Parotid gland (tissue), 1 donor: ENCODE data around the genes CPM, LRRC10 and BEST3.

DNA sequence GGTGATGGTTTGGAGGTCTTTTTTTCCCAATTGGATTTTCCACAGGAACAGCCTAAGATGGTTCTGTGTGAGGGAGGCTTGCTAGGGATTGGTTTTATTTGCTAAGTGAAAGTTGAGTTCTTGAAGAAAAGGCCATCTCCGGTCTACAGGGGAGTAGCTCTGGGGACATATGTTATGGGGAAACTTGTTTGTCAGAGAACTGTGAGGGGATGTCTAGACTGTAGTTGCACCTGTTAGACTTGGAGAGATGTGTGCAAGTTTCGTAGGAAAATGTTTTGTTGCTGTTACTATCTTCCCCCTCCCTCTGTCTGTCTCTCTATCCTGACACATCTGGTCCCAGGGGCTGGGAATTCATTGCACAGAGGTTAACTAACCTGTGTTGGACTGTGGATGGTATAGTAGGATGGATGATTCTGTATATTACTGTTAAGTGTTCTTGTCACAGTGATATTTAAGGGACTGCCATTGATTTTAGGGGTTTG, 2.3 kb downstream of the DYRK2 start:
- PRO-cap = no peak

DNA sequence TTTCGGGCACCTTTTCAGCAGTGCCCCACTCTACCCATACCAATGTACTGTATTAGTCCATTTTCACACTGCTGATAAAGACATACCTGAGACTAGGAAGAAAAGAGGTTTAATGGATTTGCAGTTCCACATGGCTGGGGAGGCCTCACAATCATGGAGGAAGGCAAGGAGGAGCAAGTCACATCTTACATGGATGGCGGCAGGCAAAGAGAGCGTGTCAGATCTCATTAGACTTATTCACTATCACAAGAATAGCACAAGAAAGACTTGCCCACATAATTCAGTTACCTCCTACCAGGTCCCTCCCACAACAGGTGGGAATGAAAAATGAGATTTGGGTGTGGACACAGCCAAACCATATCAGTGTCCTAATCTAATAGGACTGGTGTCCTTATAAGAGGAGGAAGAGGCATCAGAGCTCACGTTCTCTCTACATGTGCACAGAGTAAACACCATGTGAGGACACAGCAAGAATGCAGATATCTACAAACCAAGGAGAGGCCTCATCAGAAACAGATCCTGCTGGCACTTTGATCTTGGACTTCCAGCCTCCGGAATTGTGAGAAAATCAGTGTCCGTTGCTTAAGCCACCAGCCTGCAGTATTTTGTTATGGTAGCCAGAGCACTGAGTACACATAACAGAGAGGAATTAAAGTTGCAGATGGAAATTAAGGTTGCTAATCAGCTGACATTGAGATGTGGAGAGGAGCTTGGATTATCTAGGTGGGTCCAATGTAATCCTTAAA, 25.9 kb downstream of the DYRK2 start:
- PRO-cap = no peak

DNA sequence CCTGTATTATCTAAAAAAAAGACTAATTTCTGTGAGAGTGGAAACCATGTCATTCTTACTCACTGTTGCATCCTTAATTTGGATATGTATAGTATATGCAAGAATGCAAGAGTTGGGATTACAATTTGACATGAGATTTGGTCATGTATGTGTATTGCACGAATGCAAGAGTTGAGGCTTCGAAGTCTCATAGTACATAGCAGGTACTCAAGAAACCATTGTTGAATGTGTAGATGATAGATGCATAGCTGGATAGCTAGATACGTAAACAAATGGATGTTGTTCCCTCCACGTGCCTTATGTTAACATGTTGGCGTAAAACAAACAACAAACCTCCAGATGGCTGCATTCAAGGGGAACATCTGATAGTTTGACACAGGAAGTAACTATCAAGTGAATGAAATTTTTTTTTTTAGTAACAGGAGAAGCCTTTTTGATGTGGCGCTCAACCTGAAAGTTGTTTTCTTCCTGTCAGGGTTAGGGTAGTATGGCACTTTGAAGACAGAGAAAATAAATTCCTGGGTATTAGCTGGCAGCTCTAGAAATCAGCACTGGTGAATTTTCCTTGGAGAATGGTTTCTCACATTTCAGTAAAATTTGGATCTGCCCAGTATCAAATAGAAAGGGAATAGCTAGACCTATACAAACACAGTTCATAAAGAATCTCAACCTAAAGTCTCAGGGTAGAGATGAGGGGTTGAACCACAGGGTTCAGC, 19.0 kb upstream of the RAP1B start:
- PRO-cap = no peak

DNA sequence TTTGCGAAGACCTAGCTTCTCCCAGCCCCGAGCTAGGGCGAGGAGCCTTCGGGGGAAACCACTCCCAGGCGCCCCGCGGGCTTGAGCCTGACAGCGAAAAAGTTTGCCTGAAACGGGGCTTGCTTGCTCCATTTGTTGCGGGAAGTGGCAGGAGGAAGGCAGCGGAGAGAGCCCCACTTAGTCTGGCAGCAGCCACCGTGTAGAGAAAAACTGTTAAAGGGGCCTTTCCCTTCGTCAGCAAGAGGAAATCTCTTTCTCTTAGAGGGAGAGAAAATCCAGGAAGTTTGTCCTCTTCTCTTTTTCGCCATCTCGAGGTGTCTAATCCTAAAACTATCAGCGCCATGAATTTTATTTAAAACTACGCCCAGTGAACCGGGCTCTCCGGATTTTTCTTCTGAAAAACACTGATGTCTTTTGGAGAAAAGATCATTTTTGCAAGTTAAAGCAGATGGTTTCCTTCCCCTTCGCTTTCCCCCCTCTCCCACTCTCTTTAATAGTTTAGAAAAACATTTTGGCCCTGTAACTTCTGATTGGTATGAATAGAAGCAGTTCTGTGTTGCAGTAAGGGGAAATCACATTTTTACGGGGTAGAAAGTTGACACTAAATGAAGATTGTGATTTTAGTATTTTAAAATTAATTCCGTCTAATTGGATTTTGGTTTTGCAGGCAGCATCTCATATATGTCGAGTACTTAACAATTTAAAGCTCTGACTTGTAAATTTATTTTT, 985 bp downstream of the RAP1B start:
- PRO-cap = no peak

DNA sequence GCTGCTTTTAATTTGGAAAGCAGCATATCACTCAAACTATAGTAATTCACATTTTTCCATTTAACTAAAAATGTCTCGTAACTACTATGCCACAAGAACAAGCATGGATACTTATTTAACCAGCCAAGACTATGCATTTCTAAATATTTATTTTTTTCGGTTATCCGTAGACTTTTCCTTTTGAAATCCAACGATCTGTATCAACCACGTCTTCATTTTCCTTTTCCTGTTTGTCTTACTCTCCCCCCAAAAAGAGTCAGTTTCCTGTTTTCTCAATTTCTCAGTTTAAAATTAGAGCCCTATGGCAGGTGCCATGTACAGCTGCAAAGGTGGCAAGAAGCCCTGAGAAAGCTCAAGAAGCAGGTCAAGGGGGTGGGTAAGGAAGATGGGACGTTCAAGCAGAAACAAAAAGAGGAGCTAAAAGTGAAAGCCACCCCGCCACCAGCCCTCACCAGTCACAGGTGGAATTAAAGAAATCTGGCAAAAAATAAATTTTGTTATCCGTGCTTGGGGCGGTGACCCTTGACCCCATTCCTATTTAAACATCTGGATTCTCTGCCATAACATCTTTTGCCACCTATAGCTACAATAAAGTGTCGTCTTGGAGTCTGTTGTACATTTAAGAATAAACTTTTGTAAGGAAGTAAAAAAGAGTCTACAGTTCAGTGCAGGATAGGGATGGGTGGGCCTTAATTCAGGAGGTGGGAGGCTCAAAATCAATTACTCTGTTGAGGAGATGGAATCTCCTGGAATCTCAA, 26.8 kb downstream of the SLC35E3 start:
- PRO-cap = no peak

GRCh38 chr12:68788884-68789530, 19.0 kb upstream of the MDM2 start:
- PRO-cap = no peak

DNA sequence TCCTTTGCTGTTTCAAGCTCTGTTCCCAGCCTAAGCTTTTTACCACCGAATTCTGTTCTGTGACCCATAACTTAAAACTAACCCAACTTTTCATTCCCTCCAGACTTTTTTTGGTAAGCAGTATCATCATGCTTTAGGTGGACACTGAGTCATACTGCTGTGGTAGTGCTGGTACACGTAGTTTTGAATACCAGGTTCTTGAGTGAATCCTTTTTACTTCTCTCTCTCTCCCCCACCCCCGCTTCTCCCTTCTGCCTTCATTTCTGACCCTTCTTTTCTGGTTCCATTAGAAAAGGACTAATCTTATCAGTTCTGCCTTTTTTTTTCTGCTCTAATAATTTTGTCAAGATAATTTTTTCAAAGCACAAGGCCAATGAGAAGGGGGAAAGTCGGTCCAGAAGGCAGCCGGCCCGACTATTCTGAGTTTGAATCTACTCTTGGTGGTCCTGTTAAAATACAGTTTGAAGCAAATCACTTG, 2.3 kb upstream of the MDM2 start:
- PRO-cap = no peak

- PRO-cap = no peak
Measured at GRCh38 chr12:68842018-68842910, 34.3 kb downstream of the MDM2 start.

DNA sequence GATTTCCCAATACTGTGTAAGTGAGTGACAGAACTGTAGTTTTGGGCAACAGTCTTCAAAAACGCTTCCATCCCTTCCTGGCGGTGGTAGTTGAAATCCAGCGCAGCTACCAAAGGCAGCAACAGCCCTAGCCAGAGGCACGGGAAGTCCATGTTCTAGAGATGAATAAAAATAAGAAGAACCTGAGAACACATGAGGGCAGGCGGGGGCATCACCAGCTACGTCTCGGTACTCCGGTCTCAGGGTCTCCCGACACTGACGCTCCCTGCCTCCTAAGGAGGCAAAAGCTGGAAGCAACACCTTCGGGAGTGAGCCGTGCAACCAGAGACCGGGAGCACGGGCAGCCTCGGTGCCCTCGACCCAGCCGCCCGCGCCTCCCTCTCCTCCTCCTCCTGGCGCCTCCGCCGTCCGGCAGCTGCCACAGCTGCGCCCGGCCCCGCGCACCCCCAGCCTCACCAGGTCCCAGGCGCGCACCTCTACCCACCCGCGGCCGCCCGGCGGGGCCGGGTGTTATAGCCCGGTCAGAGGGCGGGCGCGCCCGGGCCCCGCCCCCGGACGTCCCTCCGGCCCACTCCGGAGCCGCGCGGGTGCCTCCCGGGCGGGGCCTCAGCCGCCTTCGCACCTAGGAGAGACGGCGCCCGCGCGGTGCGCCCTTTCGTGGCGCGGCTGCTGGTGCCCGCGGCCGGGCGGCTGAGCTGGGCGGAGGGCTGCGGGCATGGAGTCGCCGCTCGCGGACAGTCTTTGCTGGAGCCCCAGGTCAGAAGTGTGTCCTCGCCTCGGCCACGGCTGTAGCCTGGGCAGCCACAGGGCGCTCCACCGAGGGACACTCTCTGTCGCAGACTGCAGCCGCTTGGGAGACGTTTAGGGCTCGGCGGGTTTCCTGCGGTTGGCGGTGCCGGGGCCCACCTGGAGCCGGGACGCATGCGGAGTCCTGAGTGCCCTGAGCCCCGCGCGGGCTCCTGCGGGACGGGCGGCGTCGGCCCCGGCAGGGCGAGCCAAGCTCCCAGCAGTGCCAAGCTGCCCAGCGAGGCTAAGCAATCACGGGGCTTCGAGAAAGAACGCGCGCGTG, at the start of gene CPM:
Gene CPM, minus strand, starts transcription at position 486 of the 1,069 bp plus-strand sequence.
- PRO-cap = bidirectional peak, plus-strand start at position 658 of the sequence, minus-strand start at position 486 of the sequence

GRCh38 chr12:68977234-68977722, 44.3 kb upstream of the CPM start:
- PRO-cap = no peak

GRCh38 chr12:69006948-69008310, 74.5 kb upstream of the CPM start:
- PRO-cap = no peak

DNA sequence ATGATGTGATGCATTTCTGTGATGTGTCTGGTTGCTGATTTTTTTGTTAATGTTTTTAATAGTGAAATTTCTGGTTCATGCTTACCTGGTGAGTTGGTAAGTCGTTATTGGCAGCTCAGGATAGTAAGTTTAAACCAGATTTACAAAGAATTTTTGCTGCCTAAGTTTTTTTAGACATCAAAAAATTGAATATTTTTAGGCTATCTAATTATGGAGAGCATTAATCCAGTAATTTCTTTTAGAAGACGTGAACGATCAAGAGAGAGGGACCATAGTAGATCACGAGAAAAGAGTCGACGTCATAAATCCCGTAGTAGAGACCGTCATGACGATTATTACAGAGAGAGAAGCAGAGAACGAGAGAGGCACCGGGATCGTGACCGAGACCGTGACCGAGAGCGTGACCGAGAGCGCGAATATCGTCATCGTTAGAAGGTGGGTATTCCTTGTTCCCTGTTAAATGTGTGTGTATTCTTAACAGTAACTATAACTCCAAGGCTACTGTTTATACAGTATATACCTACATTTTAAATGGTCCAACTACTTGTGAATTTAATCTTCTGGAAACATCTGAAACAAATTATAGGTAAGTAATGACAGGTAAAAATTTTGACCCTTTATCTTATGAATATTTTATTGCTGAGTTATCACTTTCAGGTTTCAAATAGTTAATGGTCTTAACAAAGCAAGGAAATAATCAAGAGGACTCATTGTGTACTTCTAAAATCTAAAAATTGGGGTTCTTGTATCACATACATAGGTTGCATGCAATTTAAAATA, 22.9 kb downstream of the CPSF6 start:
- PRO-cap = no peak

DNA sequence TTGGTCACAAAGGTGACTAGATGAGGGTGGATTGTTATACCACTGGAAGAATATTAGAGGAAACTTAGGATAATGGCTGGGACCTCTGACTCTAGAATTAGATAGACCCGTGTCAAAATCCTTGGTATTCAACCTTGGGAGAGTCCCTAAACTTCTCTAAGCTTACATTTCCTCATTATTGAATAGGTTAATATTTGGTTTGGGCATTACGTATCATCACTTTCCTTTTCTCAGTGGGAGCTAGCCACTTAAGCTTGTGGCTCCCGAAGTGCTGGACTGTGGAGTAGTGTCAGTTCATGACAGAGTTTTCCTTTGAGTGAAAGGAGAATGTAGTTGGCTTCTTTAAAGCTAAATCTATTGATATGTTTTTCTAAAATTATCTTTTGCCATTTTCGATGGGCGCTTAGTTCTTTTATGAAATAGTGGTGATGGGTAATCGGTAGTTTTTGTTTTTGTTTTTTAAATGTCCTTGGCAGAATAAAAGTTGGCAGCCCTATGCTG, 5.4 kb downstream of the FRS2 start:
- PRO-cap = no peak

- PRO-cap = no peak
Measured at GRCh38 chr12:69543387-69544009, 41.8 kb upstream of the CCT2 start.

GRCh38 chr12:69589975-69590453, 4.8 kb downstream of the CCT2 start:
- PRO-cap = no peak

GRCh38 chr12:69610561-69611198, at the start of gene LRRC10:
Gene LRRC10, minus strand, starts transcription at chr12:69610907.
- PRO-cap = no peak

DNA sequence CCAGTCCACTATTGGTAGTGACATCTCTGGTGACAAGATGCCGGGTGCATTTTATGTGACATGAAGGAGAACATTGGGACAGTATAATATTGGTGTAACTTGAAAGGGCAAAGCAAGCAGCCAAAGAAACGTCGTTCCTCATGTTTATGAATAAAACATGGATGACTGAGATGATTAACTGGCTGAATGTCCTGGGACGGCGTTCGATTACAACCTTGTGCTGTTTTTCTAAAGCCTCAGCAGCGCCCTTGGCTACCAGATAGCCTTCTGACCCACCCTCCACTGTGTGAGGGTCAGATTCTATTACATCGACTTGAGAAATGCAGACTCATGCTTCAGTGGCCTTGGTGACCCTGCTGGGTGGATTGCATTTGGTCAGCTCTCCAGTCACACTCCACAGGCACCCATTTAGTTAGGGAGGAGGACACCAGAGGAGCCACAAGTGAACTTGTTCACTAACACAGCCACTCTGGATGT, 41.4 kb downstream of the BEST3 start:
- PRO-cap = no peak

- PRO-cap = no peak
Measured at GRCh38 chr12:69699246-69699652, at the start of gene BEST3. Gene BEST3, minus strand, starts transcription at chr12:69699303.

DNA sequence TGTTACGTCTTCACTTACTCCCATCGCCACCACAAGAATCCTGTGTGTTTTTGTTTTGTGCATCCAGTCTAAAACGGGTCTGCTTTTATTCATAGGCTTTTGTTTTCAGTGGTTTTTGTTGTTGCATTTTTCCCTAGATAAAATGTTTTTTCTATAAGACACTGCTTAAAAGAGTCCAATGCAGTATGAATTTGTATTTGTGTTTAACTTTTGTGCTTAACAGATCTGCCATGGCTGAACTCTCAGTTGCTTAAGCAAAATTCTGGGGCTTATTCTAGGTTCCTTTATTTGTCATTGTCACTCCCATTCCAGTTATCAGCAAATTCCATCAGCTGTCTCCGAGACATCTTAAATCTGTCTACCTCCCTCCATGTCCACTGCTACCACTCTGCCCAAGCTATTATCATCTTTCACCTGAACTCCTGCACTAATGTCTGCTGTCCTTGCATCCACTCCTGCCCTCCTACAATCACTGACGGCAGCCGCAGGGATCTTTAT, 5.0 kb upstream of the MYRFL start:
- PRO-cap = no peak

GRCh38 chr12:70030940-70031501, 206.0 kb downstream of the MYRFL start:
- PRO-cap = no peak